Epithelial cell of proximal tubule (primary cell): ENCODE data around the gene PLEKHD1.

- RAMPAGE, long total RNA, result no peak
- RRBS, result no CpG with 5 or more reads among the region's 3 CpGs
Measured at GRCh38 chr14:68620003-68620556, 172.8 kb downstream of the ZFP36L1 start.

- RAMPAGE, long total RNA, result no peak
- RRBS, result no CpG with 5 or more reads among the region's 23 CpGs
Measured at GRCh38 chr14:68628725-68629567, 163.9 kb downstream of the ZFP36L1 start.

GRCh38 chr14:68671666-68672345 is 121.1 kb downstream of the ZFP36L1 start:
- RAMPAGE, long total RNA, result no peak
- RRBS, result no CpG with 5 or more reads among the region's 4 CpGs

- RAMPAGE, long total RNA, result no peak
- RRBS, result no CpG with 5 or more reads among the region's 9 CpGs
Measured at GRCh38 chr14:68705871-68706540, 86.9 kb downstream of the ZFP36L1 start.

DNA sequence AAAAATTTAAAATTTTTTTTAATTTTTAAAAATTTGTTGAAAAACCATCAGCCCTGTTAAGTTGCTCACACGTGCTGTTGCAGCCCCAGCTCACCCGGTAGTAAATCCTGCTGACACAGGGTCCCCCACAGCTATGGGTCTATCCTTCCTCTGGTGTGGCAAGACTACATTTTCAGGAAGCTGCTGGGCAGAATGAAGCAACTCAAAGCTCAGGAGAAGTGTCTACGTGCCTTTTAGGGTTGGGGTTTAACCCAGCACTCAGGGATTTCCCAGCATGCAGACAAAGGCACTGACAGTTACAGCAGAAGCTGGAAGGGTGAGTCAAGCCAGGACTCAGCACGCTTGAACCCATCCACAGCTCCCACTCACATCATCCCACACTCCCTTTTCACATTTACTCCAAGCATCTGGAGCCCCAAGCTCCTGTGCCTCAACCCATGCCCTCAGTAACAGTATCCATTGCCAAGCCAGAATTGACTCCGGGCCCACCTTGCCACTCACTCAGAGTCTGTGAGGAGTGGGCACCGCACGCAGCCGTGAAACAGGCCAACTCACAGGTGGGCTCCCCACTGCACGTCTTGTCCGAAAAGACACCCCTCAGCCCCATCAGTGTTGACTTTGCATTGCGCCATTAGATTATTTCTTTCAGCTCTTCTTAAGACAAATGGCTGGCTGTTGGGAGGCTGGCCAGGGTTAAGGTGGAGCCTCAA is 59.7 kb downstream of the ZFP36L1 start:
- RAMPAGE, long total RNA, result no peak
- RRBS, result no CpG with 5 or more reads among the region's 11 CpGs

DNA sequence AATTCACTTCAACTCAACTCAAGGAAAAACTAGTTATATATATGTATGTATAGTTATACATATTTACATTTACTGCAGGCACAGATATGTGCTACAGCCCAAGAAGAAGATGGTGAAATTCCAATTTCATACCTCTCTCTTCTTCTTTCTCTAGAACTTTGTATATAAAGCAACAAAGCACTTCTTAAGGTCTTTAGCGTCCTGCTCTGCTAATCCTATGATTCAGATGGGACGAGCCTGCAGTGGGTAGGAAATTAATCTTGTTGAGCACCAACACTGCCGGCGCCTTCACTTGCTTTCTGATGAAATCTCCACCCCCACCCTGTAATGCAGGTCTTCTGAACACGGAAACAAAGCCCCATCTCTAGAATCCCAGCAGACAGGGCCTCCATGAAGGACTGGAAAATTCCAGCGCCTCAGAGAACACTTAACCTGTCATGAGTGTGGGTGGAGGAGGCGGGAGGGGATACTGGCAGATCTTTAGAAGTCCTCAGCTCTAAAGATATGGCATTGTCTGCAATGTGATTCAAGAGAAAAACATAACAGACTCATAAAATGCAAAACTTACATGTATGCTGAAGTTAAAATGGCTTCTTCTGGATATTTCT is 43.4 kb downstream of the ZFP36L1 start:
- RAMPAGE, long total RNA, result no peak
- RRBS, result no CpG with 5 or more reads among the region's 7 CpGs

DNA sequence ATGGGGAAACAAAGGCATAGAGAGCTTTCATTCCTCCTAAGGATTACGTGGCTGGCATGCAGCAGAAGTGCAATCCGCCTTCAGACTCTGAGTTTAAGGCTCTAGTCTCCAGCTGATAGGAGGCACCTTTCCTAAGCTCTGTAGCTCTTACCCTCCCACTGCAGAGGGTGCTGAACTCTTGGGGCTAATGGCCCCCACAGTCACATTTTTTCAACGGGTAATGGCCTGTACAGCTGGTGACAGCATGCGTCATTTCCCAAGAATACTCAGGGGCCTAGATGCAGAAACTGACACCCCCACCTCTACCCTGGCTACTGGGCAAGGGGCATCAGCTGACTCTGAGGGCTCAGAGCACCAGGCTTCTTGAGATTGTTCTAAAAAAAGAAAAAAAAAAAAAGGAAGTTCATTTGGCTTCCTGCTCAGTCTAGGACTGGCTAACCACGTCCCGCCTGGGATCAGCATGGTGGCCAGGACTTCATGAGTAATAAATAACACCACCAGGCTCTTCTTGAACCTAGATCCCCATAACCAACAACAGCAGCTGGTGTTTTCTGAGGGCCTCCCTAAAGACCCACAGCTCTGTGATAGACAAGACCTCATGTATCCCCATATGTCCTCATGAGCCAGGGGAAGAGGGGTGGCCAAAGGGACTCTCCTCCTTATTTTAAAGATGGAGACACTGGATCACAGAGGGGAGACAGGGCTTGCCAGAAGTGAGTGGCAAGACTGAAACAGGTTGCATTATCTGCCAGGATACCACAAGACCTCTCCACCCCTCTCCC is 35.2 kb downstream of the ZFP36L1 start:
- RAMPAGE, long total RNA, result no peak
- RRBS, result no CpG with 5 or more reads among the region's 6 CpGs

- RAMPAGE, long total RNA, result no peak
- RRBS, result no CpG with 5 or more reads among the region's 2 CpGs
Measured at GRCh38 chr14:68766618-68767036, 26.2 kb downstream of the ZFP36L1 start.

GRCh38 chr14:68784964-68785466 is 7.9 kb downstream of the ZFP36L1 start:
- RAMPAGE, long total RNA, result no peak
- RRBS, result no CpG with 5 or more reads among the region's 6 CpGs

- RAMPAGE, long total RNA, result no peak
- RRBS, result no CpG with 5 or more reads among the region's 5 CpGs
Measured at GRCh38 chr14:68789638-68789756, 3.4 kb downstream of the ZFP36L1 start.

DNA sequence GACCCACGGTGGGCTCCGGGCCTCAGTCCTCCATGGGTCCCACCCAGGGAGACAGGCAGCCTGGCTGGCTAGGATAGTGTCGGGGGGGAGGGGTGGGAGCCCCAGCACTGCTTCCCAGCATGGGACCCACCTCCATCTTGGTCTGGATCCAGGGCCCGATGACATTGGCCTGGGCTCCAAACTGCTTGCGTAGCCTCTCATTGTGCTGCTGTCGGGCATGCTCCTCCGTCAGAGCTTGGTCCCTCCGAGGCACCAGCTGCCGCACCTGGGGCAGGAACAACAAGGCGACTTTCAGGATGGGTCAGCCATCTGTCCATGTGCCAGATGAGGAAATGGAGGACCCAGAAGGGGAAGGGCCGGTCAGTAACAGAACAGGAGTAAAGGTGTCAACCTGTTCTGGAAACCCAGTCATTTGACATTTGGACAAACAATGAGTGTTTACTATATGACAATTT is 89.5 kb upstream of the ZFP36L1 start:
- RAMPAGE, long total RNA, result no peak
- RRBS, result no CpG with 5 or more reads among the region's 11 CpGs

DNA sequence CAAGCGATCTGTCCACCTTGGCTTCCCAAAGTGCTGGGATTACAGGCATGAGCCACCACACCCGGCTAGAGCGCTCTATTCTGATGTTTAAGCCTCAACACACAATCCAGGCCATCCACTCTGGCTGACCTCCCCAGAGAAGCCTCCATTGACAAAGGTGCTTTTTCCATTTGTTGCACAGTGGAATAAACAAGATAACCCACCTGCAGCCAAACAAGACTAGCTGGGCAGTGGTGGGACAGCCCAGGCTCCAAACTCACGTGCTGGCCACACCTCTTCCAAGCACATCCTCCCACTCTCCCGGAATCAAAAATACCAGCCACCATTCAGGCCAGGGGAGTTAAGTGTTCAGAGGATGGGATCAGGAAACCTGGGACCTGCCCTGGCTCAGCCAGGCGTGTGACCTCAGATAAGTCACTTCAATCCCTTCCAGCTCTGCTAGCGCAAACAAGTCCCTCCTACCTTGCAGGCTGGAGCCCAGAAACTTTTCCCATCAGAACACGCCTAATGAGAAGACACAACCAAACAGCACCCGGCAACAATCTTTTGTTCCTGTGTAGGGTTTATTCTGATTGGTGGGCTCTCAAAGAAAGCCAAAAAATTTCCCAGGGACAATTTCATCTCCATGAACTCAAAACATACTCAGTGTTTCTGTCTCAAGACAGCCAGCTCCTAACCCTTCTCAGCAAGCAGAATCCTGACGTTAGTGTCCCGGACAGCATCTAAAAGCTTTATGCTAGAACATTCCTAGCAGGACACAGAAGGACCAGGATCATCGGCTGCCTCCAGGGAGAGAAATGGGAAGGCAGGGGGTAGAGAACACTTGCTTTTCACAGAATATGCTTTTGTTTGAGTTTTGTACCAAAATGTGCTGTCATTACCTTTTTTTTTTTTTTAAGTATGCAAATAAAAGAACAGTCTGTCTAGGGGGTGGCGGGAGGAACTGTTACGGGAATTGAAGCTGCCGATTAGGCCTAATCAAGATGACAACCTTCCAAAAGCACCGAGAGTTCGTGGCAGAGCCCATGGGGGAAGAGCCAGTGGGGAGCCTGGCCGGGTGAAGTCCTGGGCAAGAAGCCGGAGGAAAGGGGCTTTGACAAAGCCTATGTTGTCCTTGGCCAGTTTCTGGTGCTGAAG is 43.1 kb downstream of the ACTN1 start:
- RAMPAGE, long total RNA, result no peak
- RRBS, result no CpG with 5 or more reads among the region's 19 CpGs

DNA sequence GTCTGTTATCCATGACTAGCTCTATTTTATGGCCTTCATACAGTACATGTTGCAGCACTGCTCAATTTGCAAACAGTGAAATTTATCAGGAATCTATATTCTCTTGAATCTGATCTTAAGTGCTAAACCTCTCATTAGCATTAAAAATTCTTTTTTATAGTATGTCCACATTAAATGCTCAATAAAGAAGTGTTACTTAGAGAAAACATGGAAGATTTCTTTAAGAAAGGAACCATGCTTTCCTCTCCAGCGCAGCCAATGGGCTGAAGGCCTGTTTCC is 73.9 kb upstream of the ACTN1 start:
- RAMPAGE, long total RNA, result no peak
- RRBS, result no CpG with 5 or more reads among the region's 1 CpG

GRCh38 chr14:69101300-69101796 is 51.6 kb downstream of the DCAF5 start:
- RAMPAGE, long total RNA, result no peak
- RRBS, result no CpG with 5 or more reads among the region's 4 CpGs

DNA sequence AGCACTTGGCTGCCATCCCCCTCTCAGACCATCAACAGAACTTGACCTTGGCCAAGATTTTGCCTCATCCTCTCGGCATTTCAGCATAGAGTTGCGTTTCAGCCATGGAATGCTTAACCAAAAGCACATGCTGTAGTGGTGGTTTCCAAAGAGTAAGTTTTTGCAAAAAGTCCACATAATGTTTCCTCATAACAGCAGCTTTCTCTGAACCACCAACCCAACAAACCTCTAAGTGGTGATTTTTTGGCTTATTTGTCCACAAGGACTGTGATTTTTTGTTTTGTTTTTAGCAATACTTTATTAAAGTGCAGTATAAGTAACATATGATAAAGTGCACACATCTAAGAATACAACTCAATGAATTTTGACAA is 12.1 kb upstream of the GALNT16 start:
- RAMPAGE, long total RNA, result no peak
- RRBS, result no CpG with 5 or more reads among the region's 2 CpGs

DNA sequence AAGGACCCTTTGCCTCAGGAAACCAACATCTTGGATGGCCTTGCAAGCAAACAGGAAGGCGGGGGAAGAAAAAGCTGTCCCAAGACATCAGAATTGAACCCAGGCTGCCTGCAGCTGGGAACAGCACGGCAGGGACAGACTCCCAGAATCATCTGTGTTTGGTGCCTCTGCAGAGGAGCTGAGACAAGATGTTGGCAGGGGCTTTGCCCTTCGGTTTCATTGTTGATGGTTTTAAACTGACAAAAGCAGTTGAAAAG is 30.3 kb downstream of the GALNT16 start:
- RAMPAGE, long total RNA, result no peak
- RRBS, result no CpG with 5 or more reads among the region's 3 CpGs

DNA sequence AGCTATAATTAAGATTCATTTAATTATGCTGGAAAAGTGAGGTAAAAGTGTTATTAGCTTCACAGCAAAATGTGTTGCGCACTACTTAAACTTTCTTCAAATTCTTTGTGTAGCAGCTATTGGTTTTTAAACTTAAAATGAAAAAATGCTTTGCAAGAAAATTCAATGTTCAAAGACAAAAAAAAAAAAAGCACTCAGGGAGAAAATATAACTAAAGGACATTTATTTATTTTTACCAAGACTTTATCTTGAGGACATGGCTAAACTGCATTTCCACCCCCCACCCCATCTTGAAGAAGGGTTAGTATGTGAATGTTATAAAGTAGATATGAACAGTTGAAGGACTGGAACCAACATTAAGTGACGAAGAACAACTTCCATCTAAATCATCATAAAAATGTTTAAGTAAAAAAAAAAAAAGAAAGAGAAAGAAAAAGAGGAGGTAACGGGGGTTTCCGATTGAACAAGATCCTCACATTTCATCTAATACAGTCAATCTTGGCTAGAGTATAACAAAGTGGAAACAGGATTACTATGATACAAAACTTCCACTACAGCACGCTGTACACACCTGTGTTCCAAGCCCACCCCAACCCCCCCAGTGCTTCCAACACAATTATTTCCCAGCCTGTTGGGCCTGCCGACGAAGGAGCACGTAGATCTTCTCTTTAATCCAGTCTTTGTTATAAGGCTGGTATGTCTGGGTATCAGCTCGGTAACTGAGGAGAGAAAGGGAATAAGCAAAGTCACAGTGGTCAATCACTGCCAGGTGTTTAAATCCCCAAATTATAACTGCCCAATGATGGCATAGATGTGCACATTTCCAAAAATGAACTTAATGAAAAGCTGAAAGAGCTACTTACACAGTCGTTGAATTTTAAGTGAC is 17.9 kb downstream of the ERH start:
- RAMPAGE, long total RNA, result no peak
- RRBS, result no CpG with 5 or more reads among the region's 10 CpGs

DNA sequence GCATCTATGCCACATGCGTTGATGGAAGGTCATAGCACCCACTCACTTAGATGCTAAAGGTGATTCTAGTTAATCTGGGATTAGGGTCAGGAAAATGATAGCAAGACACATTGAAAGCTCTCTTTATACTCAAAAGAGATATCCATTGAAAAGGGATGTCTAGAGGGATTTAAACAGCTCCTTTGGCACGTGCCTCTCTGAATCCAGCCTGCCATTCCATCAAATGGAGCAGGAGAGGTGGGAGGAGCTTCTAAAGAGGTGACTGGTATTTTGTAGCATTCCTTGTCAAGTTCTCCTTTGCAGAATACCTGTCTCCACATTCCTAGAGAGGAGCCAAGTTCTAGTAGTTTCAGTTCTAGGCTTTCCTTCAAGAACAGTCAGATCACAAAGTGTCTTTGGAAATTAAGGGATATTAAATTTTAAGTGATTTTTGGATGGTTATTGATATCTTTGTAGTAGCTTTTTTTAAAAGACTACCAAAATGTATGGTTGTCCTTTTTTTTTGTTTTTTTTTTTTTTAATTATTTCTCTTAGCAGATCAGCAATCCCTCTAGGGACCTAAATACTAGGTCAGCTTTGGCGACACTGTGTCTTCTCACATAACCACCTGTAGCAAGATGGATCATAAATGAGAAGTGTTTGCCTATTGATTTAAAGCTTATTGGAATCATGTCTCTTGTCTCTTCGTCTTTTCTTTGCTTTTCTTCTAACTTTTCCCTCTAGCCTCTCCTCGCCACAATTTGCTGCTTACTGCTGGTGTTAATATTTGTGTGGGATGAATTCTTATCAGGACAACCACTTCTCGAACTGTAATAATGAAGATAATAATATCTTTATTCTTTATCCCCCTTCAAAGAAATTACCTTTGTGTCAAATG is 25.2 kb upstream of the PLEKHD1 start:
- RAMPAGE, long total RNA, result no peak
- RRBS, result no CpG with 5 or more reads among the region's 6 CpGs

DNA sequence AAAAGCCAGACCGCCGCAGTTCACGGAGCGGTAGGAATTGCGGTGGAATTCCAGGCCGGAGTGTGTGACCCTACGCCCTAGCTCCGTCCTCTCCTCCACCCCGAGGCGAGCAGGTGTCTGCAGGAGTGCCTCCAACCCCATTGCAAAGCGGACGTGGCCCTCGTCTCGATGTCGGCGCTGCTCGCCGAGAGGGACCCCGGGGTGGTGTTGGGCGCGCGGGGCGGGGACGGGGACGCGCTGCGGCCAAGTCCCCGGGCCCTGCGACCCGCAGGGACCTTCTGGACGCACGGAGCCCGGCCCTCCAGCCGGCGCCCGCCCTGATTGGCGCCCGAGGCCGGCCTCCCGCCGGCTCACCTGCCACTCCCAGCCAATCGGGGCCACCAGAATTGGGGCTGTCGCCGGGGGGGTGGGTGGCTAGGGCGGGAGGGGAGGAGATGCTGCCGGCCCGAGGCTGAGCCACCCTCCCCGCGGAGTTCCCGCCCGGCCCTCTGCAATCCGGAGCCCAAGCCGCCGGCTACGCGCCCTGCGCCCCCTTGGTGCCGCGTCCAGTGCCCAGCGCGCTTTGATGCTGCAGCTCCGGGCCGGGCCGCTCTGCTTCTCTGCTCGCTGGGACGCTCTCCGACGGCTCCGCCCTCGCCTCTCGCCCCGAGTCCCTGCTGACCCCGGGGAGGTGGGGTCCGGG is at the start of gene PLEKHD1:
Gene PLEKHD1, plus strand, starts transcription at position 470 of the 682 bp plus-strand sequence.
- RAMPAGE, long total RNA, result no peak
- RRBS, result 2% methylated on average over 45 of the region's 74 CpGs

- RAMPAGE, long total RNA, result no peak
- RRBS, result no CpG with 5 or more reads among the region's 6 CpGs
Measured at GRCh38 chr14:69501218-69501739, 16.8 kb downstream of the PLEKHD1 start.